Lower leg skin (tissue), 2 donors: ENCODE data around the gene RBM10.

DNA sequence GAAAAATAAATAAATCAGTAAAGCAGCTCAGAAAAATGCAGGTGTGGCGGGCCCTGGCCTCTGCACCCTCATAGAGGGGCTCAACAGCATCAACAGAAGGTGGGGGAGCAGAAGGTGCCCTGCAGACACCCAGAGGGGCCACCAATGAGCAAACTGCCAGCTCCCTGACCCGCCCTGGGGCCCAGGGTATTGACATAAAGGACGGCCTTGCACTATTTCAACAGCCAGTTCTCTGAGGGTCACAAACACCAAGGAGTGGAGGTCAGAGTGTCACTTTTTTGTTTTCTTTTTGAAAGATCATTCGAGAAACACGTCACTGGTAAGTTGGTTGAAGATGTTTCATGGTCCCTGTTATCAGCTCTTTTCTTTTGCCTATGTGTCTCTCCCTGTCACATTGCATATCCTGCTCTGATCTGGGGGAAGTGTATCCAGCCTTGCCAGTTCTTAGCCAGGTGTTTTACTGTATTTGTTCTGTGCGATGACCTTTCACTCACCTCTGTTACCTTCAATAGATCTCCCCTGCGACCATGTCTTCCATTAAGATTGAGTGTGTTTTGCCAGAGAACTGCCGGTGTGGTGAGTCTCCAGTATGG lies 2.5 kb downstream of the RGN start:
- PRO-cap: no peak
- RAMPAGE, long total RNA, 2 experiments: no peak in any of the 2 experiments

DNA sequence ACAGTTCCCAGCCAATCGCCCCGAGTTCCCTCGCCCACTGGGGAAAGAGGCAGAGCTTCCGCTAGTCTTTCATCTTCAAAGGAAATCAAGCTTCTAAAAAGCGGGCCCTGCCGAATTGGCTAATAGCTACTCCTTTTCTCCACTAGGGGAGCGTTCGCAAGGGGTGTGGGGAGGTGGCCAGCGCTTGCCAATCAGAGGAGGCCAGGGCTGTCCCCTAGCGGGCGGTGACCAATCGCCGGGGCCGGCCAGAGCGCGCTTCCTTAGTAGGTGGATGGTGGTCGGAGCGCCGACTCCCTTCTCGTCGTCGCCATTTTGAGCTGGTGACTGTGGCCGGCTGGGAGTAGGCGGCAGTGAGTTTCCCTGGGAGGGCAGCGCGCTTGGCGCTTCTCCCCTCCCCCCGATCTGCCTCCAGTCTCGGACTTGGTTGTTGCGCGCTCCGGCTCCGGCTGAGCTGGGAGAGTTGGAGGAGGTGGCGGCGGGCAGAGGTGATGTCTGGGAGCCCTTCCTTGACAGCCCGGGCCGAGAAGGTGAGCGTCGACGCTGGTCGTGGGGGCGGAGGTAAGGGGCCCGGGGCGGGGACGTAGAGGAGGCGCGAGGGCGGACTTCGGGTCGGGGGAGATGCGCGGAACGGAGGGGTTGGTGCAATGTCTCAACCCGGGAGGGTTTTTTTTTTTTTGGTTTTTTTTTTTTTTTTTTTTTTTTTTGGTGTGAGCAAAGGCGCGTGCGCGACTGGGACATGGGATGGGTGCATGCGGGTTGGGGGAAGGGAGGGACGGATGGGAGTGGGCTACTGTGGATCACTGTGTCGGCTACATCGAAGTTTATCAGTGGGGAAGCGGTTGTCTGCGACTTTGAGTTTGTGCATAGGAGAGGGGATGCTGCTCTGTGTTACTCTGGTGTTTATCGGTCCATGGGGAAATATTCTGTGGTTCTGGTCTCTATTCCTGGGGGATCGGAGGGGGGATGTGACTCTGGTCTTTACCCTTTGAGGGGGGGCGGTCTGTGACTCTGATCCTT lies at the start of gene RBM10:
RBM10 (plus strand) TSS at position 263 of the 1,017 bp plus-strand sequence.
- PRO-cap: bidirectional peak, plus-strand start at position 263 of the sequence, minus-strand start at position 137 of the sequence
- RAMPAGE, long total RNA, 2 experiments: start-site peak on the plus strand in 2 of 2 experiments, centred at positions 312 to 317 of the sequence, 89 to 307 reads per replicate

- PRO-cap: no peak
- RAMPAGE, long total RNA, 2 experiments: no peak in any of the 2 experiments
Observed at GRCh38 chrX:47209396-47209857, 9.1 kb upstream of the CDK16 start.

GRCh38 chrX:47209883-47210306 lies 8.6 kb upstream of the CDK16 start:
- PRO-cap: no peak
- RAMPAGE, long total RNA, 2 experiments: no peak in any of the 2 experiments

DNA sequence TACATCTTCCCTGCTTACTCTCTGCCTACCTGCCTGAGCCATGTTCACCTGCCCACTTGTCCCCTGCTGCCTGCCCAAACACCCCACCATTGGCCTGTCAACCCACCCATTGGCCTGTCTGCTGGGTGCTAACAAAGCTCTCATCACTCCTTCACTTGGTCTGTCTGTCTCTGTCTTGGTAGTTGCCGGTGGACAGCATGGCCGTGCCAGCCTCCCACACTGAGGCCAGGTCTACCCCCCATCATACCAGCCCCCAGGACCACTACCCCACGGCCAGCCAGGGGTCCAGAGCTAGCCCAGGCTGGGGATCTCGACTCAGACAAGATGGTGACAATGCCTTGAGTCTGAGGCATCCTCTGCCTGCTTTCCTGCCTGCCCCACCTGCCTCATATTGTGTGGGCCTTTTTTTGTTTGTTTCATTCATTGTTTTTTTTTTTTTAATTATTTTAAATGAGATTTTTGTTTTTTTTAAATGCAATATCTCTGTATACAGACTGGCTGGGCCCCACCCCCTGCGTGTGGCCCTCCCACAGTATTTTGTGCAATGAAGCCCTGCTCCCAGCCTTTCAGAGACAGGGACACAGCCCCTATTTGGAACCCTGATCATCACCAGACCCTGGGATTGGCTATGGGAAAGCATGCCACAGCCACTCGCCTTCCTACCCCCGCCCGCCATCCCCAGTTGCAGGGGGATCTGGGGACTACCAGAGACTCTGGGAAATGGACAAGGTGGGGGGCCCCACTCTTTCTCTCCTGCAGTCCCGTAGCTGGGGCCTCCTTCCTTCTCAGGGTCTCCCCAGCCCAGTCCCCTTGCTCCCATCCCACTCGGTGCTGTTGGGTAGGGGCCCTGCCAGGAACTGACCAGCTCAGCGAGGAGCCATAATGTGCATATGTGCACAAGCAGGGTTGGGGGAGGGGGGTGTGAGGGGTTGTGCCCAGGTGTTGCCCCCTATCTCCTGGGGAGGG lies 3.7 kb upstream of the USP11 start:
- PRO-cap: no peak
- RAMPAGE, long total RNA, 2 experiments: no peak in any of the 2 experiments

- PRO-cap: no peak
- RAMPAGE, long total RNA, 2 experiments: no peak in any of the 2 experiments
Observed at GRCh38 chrX:47315991-47316872, 54.1 kb upstream of the ZNF157 start.

DNA sequence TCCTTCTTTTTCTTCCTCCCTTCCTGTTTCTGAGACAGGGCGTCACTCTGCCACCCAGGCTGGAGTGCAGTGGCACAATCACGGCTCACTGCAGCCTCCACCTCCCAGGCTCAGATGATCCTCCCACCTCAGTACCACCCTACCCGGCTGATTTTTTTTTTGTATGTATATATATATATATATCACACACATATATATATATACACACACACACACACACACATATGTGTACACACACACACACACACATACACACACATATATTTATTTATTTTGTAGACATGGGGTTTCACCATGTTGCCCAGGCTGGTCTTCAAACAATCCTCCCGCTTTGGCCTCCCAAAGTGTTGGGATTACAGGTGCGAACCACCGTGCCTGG lies 20.3 kb downstream of the ZNF41 start:
- PRO-cap: no peak
- RAMPAGE, long total RNA, 2 experiments: no peak in any of the 2 experiments

GRCh38 chrX:47623318-47624159 lies 3.9 kb upstream of the SYN1 start:
- PRO-cap: no peak
- RAMPAGE, long total RNA, 2 experiments: no peak in any of the 2 experiments

DNA sequence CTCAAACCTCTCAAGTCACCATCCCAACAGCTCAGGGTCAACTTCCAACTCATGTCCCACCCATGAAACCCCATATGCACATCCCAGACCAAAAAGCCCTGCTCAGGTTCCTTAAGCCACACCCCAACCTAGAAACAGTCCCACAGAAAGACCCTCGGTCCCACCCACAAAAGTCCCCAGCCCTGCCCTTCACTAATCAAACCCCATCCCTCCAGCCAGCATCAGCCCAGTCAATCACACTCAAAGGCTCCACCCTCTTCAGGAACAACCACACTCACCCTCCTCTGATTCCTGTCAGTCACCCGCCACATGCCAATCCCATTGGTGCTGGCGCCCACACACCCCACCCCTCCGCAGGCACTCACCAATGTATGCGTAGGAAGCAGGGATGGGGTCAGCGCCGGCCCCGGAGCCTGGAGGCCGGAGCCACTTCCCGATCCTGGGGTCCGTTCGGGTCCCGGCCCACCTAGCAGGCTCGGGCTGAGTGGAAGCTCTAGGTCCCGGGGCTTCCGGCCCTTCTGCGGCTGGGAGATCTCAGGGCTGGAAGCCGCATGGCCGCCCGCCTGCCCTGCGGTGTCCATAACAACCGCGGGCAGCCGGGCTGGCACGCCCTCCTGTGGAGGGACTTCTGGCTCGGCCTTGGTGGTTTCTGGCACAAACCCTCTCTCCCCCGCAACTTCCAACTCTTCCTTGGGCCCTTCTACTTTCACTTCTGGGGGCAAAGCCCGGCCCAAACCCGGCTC lies 7.8 kb upstream of the CFP start:
- PRO-cap: no peak
- RAMPAGE, long total RNA, 2 experiments: no peak in any of the 2 experiments

DNA sequence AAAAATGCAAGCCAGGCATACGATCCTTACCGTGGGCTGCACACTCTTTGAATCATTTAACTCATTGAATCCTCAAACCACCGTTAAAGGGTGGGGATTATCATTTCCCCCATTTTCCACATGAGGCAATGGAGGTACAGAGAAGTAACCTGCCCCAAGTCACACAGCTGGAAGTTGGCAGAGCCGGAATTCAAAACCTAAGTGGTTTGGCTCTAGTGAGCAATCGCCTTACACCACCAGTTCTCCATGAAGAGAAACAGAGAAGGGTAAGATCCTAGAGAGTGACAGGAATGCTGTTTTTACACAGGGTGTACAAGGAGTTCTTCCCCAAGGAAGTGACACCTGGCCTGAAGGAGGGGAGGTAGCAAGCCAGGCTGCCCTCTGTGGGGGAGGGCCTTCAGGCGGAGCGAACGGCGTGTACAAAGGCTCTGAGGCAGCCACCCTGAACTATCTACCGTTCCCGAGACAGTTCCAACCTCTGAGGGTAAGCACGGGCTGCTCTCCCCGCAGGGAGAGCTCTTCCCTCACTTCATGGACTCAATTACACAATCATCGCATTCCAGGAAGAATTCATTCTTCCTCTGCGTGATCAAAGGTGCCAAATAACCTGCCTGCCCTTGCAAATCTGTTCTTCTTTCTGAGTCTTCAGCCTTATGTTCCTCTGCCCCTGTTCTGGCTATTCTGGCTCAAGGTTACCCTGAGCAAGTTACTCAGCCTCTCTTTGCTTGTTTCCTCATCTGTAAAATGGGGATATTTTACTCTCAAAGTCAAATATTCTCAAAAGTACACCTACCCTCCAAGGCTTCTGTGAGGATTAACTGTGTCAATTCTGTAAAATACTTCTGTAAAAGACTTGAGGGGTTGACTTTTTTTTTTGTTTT lies 4.9 kb downstream of the ELK1 start:
- PRO-cap: no peak
- RAMPAGE, long total RNA, 2 experiments: no peak in any of the 2 experiments

DNA sequence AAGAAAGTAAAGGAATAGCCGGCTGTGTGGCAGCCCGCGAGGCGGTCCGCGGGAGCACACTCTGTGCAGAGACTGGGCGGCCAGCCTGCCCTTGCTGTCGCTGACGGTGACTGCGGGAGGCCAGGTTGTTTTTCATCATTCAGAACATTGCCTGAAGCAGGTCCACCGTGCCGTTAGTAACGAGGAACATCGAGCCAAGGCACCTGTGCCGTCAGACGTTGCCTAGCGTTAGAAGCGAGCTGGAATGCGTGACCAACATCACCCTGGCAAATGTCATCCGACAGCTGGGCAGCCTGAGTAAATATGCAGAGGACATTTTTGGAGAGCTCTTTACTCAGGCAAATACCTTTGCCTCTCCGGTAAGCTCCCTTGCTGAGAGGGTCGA lies 33.6 kb upstream of the ZNF81 start:
- PRO-cap: no peak
- RAMPAGE, long total RNA, 2 experiments: no peak in any of the 2 experiments

- PRO-cap: no peak
- RAMPAGE, long total RNA, 2 experiments: no peak in any of the 2 experiments
Observed at GRCh38 chrX:48002214-48002867, 1.4 kb downstream of the ZNF182 start.

GRCh38 chrX:48509262-48509952 lies 615 bp downstream of the PORCN start:
- PRO-cap: no peak
- RAMPAGE, long total RNA, 2 experiments: no peak in any of the 2 experiments

DNA sequence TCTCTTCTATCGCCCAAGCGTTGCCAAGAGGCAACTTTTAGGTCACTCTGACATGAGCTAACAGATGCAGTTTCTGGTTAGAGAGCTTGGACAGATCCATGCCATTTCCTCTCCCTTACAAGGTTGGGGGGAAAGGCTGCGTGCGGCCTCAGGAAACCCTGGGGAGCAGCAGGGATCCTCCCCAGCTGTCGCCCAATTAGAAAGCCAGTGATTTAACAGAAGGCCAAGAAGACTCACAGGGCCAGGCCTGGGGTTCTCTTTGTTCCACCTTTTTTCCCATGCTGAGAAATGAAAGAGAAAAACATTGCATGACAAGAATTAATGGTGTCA lies 35.2 kb upstream of the WAS start:
- PRO-cap: no peak
- RAMPAGE, long total RNA, 2 experiments: no peak in any of the 2 experiments

- PRO-cap: bidirectional peak, plus-strand start at chrX:48676609, minus-strand start at chrX:48676365; unidirectional peak, plus-strand start at chrX:48676826
- RAMPAGE, long total RNA, 2 experiments: no peak in any of the 2 experiments
Observed at GRCh38 chrX:48676516-48677505, 6.8 kb upstream of the WAS start.

DNA sequence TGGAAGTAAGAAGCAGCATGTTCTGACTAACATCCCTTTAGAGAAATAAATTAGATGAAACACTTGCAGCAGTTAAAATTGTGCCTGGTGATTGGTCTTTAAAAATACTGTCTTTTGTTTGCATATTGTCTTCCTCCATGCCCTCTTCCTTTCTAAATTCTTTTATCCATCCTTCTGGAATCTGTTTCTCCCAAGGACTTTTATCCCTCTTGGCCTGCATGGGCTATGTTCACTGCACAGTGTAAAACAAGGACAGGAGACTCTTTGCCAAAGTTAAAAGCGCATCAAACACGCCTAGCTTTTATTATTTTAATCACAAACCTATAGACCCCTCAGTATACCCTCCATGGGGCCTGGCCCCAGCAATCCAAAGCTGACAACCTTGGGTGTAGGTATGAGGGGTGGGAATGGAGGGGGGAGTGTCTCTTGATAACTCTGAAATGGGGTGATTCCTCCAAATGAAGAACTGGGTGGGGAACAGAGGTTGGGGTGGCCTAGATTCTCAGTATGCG lies 14.6 kb downstream of the TFE3 start:
- PRO-cap: no peak
- RAMPAGE, long total RNA, 2 experiments: no peak in any of the 2 experiments

GRCh38 chrX:49029053-49029815 lies 13.9 kb downstream of the TFE3 start:
- PRO-cap: no peak
- RAMPAGE, long total RNA, 2 experiments: start-site peak on the minus strand in 1 of 2 experiments, at chrX:49029131-49029459 at its widest, 50 reads per replicate

DNA sequence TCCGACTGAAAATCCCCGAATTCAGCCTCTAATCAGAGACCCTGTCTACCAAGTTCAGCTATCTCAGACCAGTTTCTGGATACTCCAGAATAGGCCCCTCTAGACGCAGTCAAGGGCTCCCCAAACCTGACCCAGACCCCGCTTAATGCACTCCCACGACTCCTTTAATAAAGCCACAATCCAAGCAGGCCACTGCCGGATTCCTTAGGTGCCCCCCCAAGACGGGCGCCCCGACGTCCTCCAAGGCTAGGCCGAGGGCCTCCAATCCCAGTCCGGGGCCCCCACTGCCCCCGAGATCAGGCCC lies 442 bp downstream of the TFE3 start:
- PRO-cap: no peak
- RAMPAGE, long total RNA, 2 experiments: no peak in any of the 2 experiments

DNA sequence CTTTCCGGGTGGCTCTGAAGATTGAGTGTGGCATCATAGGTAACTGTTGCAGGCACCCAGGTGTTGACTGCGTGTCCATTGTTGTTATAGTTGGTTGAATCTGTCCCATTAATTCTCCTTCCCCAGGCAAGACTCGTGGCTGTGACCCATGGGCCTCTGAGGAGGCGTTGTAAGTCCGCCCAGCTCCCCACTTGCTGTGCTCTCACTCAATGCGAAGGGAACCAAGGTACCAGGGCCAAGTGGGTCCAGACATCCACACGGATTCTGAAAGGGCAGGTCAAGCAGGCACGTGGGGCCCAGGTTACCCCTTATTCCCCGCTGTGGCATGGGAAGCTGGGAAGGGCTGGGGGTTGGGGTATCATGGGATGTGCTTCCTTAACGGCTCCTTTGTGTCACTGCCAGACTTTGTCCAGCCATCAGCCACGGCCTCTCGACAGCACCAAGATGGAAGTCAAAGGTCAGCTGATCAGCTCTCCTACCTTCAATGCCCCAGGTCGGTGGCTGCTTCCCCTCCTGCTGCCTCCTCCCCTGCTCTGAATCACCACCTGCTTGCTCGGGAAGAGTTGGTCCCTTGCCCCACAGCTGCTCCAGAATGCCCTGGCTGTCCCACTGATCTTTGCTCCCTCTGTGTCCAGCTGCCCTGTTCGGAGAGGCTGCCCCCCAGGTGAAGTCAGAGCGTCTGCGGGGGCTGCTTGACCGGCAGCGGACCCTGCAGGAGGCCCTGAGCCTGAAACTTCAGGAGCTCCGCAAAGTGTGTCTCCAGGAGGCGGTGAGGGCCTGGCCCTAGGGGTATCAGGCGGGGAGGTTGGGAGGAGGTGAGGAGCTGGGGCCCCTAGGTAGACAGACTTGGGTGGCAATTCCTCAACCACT lies 3.3 kb downstream of the CCDC120 start:
- PRO-cap: no peak
- RAMPAGE, long total RNA, 2 experiments: no peak in any of the 2 experiments

DNA sequence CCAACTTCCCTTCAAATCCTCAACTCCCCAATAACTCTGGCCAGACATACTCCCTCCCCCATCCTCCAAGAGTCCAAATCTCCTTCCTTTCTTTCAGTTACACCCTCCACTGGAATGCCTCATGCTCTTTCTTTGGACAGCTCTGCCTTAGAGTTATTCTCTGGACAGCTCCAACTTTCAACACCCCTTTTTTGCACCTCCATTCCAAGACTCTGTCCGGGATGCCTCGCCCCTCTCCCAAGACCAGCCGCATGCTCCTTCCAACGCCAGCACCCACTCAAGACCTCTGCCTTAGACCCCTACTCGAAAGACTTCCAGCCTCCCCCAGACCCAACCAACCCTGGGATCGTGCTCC lies 298 bp downstream of the WDR45 start:
- PRO-cap: no peak
- RAMPAGE, long total RNA, 2 experiments: no peak in any of the 2 experiments